HT1080 (cell line): ENCODE results near the gene SGSM2.

GRCh38 chr17:1773693-1774242, 11.9 kb downstream of the SERPINF1 start:
RAMPAGE:
- cytosol, long total RNA = no peak
- long total RNA = no peak
- nucleus, long total RNA = no peak

DNA sequence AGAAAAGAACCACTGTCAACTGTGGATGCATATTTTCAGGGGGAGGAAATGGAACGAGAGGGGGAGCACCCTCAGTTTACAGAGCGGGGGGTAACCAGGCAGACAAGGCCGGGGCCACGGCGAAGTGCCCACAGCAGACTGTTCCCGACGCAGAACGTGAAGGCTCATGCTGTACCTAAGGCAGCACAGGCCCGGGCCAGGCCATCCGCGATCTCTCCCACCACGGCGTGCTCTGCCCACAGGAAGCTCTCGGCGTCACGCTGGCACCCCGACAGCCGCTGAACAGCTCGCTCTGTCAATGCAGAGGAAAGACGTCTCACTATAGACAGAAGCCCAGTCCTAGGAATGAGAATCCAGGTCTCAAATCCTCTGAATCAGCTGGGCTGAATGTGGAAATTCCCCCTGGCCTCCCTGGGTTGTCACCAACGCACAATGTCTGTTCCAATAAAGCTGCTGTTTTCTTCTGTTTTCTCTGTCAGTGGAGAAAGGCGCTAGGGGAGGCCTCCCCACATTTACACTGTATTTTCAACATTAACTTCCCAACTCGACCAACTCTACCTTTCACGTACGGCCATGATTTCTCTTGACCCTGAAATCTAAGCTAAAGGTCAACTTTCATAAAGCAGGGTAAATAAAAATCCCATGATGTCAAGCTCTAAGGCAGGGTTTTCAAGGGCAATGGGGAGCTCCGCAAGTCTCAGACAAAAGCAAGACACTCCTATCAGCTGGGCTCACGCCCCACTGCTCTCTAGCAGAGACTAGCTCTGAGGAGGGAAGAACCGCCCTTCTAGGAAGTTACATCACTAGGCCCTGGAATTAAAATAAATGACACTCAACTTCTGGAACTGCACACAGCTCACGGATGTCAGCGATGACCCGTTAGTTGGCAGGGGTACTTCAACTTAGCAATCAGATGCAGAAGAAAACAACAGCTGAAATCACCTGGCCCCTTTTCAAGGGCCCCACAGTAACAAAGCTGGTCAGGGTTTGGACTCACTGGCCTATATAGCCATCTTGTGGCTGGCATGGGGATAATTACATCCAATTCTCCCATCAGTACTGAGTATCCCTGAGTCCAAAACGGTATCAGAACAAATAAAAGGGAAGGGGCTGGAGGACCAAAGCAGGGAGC, 21.7 kb downstream of the SERPINF1 start:
RAMPAGE:
- cytosol, long total RNA = no peak
- long total RNA = no peak
- nucleus, long total RNA = no peak

RAMPAGE:
- cytosol, long total RNA = no peak
- long total RNA = no peak
- nucleus, long total RNA = no peak
Measured at GRCh38 chr17:1967099-1967728, 57.9 kb downstream of the RTN4RL1 start.

GRCh38 chr17:1979509-1979971, 45.6 kb downstream of the RTN4RL1 start:
RAMPAGE:
- cytosol, long total RNA = no peak
- long total RNA = no peak
- nucleus, long total RNA = no peak

DNA sequence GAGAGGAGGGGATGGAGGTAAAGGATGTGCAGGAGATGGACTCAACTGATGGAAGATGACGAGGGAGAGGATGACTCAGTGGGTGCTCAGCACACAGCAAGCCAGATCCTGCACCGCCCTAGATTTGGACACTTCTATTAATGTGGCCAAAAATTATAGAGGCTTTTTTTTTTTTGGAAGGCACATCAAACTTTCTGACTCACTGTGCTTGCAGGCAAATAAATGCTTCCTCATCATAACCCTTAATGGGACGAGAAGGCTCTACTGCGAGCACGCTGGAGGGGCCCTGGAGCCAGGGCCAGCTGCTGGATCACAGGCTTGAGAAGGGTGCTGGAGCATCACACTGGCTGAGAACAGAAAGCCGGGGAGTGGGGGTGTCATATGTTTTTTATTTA, 36.0 kb downstream of the RTN4RL1 start:
RAMPAGE:
- cytosol, long total RNA = no peak
- long total RNA = no peak
- nucleus, long total RNA = no peak

DNA sequence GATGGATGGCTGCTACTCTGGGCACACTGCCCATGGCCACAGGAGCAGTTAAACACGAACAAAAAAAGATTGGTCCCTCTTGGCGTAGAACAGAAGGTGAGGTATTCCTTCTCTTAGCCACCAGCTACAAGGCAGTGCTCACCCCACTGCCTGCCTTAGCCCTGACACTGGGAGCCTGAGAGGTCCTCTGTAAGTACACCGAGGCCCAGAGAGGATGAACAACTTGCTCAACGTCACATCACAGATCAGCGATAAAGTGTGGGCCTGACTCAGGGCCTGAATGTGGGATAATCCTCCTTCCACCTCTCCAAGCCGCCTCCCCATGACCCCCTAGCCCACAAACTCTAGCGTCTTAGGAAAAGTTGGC, 2.3 kb upstream of the DPH1 start:
RAMPAGE:
- cytosol, long total RNA = no peak
- long total RNA = no peak
- nucleus, long total RNA = no peak

DNA sequence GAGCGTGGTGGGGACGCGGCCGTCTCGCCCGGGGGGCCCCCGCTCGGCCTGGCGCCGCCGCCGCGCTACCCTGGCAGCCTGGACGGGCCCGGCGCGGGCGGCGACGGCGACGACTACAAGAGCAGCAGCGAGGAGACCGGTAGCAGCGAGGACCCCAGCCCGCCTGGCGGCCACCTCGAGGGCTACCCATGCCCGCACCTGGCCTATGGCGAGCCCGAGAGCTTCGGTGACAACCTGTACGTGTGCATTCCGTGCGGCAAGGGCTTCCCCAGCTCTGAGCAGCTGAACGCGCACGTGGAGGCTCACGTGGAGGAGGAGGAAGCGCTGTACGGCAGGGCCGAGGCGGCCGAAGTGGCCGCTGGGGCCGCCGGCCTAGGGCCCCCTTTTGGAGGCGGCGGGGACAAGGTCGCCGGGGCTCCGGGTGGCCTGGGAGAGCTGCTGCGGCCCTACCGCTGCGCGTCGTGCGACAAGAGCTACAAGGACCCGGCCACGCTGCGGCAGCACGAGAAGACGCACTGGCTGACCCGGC, 2.9 kb downstream of the HIC1 start:
RAMPAGE:
- cytosol, long total RNA = no peak
- long total RNA = no peak
- nucleus, long total RNA = no peak

DNA sequence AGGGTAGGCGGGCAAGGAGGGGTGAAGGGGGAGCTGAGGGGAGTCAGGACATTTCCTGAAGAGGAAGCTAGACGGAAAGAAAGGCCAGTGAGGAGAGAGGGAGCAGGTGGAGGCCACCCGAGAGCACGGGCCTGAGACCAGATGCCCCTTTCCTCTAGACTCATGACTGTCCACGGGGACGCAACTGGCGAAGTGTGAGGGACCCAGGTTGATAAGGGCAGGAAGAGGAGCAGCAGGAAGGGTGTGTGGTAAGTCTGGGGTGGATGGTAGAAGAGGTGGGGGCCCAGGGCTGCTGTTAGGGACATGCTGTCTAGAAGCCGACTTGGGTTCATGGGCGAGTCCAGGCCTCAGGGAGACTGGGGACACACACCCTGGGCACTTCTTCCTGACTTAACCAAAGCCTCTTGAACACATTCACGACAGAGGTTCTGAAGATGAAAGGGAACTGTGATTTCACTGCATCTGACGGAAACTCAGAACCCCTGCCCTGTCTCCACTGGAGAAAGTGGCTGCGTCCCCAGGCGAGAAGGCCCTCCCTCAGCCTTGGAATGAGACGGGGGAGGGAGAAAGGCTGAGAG, 5.8 kb downstream of the HIC1 start:
RAMPAGE:
- cytosol, long total RNA = no peak
- long total RNA = no peak
- nucleus, long total RNA = no peak

DNA sequence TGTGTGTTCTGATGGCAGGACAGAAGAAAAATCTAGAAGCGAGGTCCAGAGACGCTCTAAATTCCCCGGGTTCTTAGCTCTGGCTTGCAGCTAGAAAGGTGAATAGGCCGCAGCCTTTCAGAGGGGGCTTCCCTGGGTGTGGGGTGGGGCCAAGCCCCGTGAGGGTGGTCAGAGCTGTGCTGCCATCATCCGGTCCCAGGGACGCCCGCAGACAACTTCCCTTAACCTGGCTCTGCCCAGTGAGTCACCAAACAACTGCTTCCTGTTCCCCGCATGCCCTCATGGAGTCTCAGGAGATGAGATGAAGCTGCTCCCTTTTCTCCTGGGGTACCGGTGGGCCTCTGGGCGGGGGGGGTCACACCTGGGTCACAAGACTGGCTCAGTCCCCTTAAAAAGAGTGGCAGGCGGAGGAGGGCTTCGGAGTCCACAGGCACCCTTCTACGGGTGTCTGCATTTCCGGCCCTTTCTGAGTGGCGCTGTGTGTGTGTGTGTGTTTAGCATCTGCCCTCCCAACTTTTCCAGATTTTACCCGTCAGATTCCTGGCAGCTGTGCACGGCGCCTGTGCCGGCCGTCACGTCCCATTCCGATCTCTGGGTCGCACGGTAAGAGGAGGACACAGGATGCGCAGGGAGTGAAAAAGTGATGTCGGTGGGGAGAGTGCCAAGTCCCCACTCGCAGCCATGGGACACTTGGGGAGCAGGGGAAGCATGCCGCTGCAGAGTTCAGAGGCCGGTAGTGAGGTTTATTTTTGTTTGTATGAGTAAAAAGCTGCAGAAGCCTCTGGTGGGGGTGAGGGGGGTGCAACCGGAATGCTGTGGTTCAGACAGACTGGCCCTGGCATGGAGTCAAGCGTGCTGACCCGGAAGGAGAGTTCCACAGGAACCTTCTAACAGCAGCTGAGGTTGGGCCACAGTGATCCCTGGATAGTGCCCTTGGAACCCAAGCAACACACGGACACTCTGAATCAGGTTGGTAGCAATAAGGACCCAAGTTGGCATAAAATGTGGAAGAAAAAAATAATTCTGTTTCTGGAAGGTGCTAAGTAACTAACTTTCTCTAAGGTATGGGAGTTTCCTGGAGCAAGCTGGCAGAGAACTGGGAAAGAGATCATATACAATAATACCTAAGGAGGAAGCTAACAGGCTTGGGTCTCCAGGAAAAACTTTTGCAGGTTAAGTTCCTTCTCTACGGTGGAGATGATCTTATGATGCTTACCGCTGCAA, 16.9 kb downstream of the HIC1 start:
RAMPAGE:
- cytosol, long total RNA = start-site peak on the plus strand centred at position 269 of the sequence, 22 bp wide, 46 and 78 reads in 2 replicates
- long total RNA = start-site peak on the plus strand centred at position 263 of the sequence, 33 bp wide, 17 reads
- nucleus, long total RNA = no peak

DNA sequence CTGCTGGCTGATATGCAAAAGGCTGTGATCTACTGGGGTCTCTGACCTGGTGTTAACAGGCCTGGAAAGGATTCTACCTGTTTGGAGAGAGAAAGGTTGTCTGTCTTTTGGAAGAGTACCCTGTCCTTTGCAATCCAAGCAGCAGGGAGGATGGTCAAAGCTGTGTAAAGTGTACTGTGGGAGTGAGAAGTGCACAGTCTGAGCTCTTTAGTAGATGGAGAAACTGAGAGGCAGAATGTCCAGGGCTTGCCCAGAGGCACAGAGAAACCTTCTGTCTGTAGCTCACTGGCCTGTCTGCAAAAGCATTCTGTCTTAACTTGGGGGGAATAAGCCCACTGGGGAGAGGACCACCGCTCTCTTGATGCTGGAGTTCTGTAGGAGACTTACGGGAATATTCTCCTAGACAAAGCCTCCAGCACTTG, 33.6 kb downstream of the HIC1 start:
RAMPAGE:
- cytosol, long total RNA = no peak
- long total RNA = no peak
- nucleus, long total RNA = no peak

DNA sequence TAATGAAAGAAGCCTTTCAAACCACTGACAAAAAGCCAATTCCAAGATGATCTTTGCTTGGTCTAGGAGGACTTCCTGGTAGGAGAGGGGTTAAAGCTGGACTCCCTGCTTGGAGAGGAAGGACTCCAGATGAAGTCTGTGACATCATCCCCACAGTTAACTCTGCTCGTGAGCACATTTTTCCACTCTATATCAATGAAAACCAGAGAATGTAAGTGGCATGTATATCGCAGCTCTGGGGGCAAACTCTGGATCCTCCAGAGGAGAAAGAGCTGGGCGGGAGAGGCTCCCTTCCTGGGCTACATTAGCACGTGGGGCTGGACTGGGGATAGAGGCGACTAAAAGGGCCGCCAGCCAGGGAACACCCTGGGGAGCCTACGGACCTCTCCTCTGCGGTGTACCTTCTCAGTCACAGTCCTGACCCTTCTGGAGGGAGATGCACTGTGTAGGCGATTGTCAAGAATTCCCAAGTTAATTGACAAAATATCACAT, 34.1 kb downstream of the HIC1 start:
RAMPAGE:
- cytosol, long total RNA = no peak
- long total RNA = no peak
- nucleus, long total RNA = no peak

DNA sequence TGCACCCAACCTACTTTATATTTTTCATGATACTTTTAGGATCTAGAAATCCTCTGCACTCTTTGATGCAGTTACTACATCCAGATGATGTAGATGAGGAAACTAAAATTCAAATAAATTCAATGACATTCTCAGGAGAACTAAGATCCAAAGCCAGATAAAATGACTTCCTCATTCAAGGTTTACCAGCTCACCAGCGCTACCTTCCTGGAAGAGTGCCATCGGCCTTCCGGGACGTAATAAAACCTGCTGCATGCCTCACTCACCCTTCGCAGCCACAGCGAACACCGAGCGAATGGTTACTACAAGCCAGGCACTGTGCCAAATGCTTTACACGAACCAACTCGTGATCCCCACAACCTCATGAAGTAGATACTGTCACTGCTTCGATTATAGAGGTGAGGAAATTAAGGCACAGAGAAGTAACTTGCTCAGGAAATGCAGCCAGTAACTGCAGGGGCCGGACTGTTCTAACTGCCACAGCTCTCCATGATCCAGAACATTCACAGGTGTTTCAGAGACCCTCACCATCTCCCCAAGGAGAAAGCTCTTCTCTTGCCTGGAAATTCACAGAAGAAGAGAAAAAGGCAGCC, 46.6 kb downstream of the HIC1 start:
RAMPAGE:
- cytosol, long total RNA = no peak
- long total RNA = no peak
- nucleus, long total RNA = no peak

DNA sequence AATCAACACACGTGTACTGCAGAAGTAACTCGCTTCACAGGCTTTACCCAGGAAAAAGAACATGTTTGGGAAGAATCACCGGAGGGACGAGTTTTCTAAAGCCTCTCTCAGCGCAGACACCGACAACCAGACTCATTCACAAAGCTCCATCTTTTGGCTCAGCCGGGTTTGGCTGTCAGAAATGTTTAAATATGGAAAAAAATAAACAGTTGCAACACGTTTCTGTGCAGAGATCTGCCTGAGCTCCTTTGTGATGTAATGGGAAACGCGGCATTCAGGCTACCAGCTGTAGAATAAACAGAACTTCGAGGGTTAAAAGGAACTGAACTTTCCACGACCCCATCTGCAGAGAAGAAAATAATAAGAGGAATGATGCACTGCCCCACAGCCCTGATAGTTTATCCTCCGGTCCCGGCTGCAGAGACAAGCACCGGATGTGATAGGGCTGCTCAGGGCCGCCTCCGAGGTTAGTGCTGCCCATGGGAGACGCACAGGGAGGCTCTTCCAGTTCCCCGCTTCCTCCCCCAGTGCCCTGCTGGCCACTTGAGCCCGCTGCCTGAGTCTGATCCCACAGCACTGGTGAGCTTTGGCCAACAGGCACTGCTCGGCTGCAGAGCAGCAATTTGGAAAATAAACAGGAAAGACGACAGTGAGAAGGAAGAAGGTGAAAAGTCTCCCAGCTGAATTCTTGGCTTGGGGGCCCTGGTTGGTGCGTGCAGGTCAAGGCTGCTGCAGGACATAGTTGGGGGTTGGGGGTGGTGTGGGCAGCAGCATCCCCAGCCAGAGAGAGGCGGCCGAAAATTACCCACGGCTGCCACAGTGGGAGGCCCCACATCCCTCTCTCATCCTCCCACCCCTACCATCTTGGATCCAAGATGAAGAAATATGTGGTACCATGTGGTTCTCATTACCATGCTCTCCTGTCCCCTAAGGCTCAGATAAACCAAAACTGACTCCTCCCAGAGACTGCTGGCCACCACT, 120.0 kb downstream of the HIC1 start:
RAMPAGE:
- cytosol, long total RNA = no peak
- long total RNA = no peak
- nucleus, long total RNA = no peak

DNA sequence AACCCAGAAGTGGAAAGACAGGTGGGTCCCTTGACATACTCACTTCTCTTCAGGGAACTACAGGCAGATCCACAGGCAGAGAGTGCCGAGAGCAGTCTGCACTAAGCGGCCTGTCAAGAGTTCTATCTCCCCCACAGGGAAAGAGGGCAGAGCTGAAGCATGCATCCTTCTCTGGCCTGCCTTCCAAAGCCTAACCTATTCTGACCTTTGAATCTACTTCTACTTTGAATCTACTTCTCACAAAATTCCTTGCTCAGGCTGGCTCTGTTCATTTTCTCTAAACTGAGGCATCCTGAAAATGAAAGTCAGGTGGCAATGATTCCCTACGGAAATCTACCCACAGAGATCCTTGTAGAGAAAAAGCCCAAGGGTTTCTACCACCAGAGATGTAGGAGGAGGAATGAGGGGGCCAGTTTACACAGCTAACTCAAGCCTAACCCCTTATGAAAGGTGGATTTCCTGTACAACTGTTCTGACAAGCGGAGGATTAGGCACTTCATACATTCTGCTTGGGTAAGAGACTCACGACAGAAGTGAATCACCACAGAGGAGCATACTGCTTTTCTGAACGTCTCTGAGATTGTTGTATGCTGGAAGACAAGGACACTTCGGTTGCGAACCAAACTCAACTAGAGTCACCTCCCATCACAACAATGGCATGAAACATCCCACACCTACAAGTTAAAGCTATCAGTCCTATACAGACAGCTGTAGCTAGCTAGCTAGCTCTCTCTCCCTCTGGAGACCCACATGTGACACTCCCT, 72.8 kb downstream of the SMG6 start:
RAMPAGE:
- cytosol, long total RNA = no peak
- long total RNA = no peak
- nucleus, long total RNA = no peak

GRCh38 chr17:2266413-2267195, 37.0 kb downstream of the SMG6 start:
RAMPAGE:
- cytosol, long total RNA = no peak
- long total RNA = no peak
- nucleus, long total RNA = no peak

RAMPAGE:
- cytosol, long total RNA = no peak
- long total RNA = no peak
- nucleus, long total RNA = no peak
Measured at GRCh38 chr17:2275758-2275962, 27.9 kb downstream of the SMG6 start.

GRCh38 chr17:2334252-2335214, 1.7 kb downstream of the TSR1 start:
RAMPAGE:
- cytosol, long total RNA = no peak
- long total RNA = no peak
- nucleus, long total RNA = no peak

GRCh38 chr17:2336809-2337847, at the start of gene SGSM2:
Gene SGSM2, plus strand, starts transcription at chr17:2337501.
RAMPAGE:
- cytosol, long total RNA = no peak
- long total RNA = no peak
- nucleus, long total RNA = no peak

DNA sequence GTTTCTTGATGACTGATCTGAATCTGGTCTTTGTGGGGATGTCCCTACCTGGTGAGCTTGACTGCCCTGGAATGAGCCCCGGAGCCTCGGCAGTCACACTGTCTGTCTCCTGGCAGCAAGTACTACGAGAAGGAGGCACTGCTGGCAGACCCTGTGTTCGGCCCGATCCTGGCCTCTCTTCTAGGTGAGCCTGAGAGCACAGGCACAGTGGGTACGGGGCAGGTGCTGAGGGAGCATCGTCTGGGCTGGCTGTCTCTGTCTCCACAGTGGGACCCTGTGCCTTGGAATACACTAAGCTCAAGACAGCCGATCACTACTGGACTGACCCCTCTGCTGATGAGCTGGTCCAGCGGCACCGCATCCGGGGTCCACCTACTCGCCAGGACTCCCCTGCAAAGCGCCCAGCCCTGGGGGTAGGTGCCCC, 25.4 kb downstream of the SGSM2 start:
RAMPAGE:
- cytosol, long total RNA = no peak
- long total RNA = no peak
- nucleus, long total RNA = no peak

RAMPAGE:
- cytosol, long total RNA = no peak
- long total RNA = no peak
- nucleus, long total RNA = no peak
Measured at GRCh38 chr17:2367040-2367564, 29.8 kb downstream of the SGSM2 start.